Foreskin keratinocyte (primary cell): ENCODE data around the genes ZNF343, EBF4 and ATRN.

DNA sequence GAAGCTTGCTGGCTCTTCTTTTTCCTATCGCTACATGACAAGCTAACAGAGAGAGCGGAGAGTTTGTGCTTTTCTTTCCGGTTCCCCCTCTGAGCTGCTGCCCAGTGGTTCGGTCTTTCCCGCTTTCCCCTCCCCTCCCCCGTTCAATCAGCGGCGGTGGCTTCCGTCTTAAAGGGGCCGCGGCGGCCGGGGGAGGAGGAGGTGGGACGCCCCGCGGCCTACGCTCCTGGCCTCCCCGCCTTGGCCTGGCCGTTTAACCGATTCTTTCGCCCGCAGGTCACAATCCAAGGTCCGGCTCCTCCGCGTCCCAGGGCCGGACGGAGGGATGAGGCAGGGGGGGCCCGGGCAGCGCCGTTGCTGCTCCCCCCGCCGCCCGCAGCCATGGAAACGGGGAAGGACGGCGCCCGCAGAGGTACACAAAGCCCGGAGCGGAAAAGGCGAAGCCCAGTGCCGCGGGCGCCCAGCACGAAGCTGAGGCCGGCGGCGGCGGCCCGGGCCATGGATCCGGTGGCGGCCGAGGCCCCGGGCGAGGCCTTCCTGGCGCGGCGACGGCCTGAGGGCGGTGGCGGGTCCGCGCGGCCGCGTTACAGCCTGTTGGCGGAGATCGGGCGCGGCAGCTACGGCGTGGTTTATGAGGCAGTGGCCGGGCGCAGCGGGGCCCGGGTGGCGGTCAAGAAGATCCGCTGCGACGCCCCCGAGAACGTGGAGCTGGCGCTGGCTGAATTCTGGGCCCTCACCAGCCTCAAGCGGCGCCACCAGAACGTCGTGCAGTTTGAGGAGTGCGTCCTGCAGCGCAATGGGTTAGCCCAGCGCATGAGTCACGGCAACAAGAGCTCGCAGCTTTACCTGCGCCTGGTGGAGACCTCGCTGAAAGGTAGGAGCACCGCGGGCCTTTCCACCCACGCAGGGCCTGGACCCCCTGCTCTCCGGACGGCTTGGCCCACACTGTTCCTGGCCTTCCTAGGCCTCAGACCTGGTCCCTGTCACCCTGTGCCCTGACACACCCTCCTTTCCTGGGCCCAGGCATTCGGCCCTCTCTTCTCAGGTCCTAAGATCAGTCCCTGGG, 1.2 kb downstream of the STK35 start:
- RAMPAGE, total RNA, result no peak

DNA sequence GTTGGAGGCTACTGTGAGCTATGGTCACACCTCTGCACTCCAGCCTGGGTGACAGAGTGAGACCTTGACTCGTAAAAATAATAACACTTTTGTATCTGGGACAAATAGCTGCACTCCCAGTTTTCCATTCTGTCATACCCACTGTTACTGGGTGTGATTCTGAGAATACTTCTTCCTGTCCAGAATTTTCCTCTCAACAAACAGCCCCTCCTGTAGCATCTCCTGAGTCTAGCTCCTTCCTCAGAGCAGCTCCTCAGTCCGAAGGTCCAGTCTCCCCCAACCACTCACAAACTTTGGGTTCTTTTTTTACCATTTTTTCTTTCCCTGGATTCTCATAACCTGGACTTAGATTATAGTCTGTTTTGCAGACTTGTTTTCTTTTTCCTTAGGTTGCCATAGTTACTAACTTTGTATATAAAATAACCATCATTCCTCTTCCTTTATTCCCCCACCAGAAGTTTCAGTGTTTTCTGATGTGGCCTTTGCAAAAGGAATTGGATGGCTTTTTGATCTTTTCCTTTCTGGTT, 12.8 kb downstream of the STK35 start:
- RAMPAGE, total RNA, result no peak

DNA sequence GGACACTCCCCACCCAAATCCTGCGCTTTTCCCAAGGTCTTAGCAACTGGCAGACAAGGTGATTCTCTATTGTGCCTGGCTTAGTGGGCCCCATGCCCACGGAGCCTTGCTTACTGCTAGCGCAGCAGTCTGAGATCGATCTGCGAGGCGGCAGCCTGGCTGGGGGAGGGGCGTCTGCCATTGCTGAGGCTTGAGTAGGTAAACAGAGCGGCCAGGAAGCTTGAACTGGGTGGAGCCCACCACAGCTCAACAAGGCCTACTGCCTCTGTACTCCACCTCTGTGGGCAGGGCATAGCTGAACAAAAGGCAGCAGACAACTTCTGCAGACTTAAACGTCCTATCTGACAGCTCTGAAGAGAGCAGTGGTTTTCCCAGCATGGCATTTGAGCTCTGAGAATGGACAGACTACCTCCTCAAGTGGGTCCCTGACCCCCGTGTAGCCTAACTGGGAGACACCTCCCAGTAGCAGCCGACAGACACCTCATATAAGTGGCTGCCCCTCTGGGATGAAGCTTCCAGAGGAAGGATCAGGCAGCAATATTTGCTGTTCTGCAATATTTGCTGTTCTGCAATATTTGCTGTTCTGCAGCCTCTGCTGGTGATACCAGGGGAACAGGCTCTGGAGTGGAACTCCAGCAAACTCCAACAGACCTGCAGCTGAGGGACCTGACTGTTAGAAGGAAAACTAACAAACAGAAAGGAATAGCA, 30.9 kb upstream of the TGM3 start:
- RAMPAGE, total RNA, result no peak

GRCh38 chr20:2300170-2300689, 4.4 kb downstream of the TGM3 start:
- RAMPAGE, total RNA, result no peak

DNA sequence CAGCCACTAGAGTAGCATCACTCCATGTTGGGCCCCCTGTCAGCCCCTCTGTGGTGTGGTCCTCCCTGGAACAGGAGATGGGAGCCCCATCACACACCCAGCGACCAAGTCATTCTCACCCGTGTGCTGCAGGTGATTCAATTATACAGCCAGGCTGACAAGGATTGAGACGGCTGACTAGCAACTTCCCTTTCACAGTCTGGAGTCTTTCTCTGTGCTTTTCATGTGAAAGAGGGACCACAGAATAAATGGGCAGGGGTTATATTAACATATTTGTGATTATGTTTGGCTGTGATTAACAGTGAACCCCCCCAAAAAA, 6.3 kb downstream of the TGM3 start:
- RAMPAGE, total RNA, result no peak

DNA sequence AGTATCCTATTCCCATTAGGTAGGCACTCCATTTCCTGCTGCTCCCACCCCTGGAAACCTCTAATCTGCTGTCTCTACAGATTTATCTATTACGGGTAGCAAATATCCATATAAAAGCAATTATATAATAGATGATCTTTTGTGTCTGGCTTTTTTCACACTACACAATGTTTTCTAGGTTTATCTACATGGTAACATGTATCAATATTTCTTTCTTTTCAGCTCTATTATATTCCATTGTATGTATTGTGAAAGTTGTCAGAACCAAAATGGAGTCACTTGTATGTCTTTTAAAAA, 12.4 kb downstream of the SNRPB start:
- RAMPAGE, total RNA, result no peak

DNA sequence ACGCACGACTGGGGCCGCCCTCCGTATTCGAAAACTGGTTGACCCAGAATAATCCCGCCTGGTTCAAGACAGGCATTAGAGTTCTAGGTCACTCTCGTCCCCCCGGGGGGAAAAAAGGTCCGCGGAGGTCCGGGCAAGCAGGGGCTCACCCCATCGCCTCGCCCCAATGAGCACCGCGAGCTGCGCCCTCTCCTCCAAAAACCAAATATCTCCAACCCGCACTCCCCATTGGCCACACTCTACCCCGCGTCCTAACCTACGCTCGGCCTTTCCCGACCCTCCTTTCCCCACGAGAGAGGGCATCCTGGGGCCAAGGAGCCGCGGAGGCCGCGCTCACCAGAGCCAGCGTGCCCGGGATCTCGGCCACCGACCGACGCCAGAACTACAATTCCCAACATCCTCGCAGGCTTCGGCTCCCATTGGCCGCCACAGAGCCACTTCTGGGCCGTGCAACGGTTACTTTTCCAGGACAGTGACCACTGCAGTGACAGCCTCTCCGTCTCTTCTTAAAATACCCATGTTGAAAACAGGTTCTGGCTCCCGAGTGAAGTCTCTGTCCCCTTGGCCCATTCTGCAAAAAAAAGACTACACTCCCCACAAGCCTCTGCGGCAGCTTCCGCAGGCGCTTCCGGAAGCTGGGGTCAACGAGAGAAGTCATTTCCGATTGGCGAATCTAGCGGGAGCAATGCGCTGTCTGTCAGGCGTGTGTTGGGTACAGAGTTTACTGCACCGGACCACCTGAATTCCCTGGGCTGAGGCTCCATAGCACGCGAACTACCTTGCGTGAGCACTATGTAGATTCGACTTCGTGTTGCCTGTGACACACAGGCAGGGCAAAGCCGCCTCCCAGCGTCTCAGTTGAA, at the start of gene ZNF343:
TSS of gene ZNF343 (minus strand) at position 372 of the 863 bp plus-strand sequence.
- RAMPAGE, total RNA, result no peak

- RAMPAGE, total RNA, result no peak
Observed at GRCh38 chr20:2652758-2653801, 648 bp downstream of the NOP56 start.

GRCh38 chr20:2654632-2655774, 2.6 kb downstream of the NOP56 start:
- RAMPAGE, total RNA, result no peak

- RAMPAGE, total RNA, result no peak
Observed at GRCh38 chr20:2692459-2692905, at the start of gene EBF4. Gene EBF4, plus strand, starts transcription at chr20:2692780.

GRCh38 chr20:2798901-2799269, 1.5 kb downstream of the CPXM1 start:
- RAMPAGE, total RNA, result no peak

GRCh38 chr20:2838417-2839203, 1.8 kb downstream of the PCED1A start:
- RAMPAGE, total RNA, result no peak

- RAMPAGE, total RNA, result no peak
Observed at GRCh38 chr20:2871607-2872144, 1.6 kb upstream of the PTPRA start.

DNA sequence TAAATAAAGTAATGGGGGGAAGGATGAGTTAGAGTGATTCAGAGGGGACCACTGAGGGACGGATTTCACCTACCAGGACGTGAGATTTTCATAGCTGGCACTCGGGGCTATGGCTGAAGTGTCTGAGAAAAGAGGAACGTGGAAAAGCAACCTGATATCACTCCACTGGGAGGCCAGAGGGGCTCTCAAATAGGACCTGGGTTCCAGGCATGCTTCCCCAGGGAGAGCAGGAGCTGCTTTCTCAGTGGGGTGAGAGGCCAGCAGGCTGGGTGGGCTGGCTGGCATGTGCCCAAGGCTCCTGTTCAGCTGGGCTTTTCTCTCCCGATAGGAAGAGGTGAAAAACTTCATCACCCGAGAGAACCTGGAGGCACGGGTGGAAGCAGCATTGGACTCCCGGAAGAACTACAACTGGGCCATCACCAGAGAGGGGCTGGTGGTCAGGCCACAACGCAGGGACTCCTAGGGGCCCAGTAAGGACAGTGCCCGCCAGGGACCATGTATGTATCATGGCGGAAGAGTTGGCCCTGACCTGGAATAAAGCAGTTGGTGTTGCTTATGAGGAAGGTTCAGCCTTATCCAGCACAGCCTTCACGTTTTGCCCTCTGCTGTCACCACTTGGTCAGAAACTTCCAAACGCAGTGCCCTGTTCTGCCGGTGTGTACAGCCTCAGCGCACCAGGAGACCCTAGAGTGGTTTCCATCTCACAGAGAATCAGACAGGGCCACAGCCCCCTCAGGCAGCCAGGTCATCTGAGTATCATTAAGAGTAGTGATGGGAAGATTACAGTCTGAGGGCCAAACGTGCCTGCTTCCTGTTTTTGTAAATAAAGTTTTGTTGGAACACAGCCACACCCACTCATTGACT, 1.8 kb downstream of the MRPS26 start:
- RAMPAGE, total RNA, result no peak

- RAMPAGE, total RNA, result no peak
Observed at GRCh38 chr20:3157247-3157882, 2.3 kb downstream of the FASTKD5 start.

- RAMPAGE, total RNA, result no peak
Observed at GRCh38 chr20:3209879-3210369, 626 bp downstream of the ITPA start.

DNA sequence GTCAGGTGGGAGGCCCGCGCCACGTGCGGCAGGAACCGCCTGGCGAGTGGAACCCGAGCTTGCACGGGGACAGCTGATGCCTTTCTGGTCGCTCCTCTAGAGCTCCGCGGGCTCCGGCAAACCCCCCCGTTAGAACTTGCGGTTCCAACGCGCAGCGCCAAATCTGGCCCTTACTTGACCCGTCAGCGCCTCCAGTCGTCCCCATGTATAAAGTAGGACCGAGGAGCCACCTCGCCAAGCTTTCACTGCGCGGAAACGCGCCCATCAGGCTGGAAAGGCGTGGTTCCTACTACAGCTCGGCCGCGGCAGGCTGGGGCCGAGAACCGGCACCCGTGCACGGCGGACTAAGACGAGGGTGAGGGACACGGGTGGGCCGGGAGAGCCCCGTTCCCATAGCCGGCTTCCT, 9.7 kb upstream of the SLC4A11 start:
- RAMPAGE, total RNA, result no peak

DNA sequence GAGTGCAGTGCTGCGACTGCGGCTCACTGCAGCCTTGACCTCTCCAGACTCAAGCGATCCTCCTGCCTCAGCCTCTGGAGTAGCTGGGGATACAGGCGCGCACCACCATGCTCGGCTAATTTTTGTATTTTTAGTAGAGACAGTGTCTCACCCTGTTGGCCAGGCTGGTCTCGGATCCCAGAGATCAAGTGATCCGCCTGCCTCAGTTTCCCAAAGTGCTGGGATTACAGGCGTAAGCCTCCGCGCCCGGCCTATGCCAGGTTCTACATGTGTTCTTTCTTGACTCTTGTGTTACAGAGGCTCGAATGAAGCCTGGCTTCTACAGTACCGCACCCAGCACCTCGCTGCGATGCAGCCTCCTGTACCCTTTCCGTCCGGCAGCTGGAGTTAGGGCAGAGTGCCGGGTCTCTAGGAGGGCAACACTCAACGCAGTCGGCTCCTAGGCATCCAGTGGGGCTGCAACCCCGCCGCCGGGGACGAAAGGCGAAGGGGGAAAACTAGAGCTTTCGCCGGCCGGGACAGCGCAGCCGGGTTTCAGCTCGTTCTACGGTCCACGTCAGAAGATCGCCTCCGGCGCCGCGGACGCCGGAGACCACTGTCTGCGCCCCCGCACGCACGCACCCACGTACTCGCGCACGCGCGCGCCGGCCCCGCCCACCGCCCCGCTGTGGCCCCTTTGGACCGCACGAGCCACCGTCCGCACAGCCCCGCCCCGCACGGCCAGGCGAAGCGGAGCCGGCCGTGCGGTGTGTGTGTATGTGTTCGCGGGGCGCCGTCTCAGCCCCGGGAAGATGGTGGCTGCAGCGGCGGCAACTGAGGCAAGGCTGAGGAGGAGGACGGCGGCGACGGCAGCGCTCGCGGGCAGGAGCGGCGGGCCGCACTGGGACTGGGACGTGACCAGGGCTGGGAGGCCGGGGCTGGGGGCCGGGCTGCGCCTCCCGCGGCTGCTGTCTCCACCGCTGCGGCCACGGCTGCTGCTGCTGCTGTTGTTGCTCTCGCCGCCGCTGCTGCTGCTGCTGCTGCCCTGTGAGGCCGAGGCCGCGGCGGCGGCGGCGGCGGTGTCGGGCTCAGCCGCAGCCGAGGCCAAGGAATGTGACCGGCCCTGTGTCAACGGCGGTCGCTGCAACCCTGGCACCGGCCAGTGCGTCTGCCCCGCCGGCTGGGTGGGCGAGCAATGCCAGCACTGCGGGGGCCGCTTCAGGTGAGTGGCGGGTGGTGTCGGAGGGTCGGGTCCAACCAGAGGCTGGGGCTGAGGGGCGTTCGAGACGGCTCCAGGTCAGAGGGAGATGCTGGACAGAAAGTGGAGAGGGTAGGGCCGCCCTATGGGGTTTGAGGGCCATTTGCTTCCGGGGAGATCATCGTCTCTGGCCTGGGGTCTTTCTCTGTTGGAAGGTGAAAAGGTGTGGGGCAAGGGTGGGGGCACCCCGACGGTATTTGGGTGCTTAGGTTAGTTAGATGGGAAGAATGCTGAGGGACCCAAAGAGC, at the start of gene ATRN:
TSS of gene ATRN (plus strand) at position 702 of the 1,485 bp plus-strand sequence.
- RAMPAGE, total RNA, result no peak

- RAMPAGE, total RNA, result no peak
Observed at GRCh38 chr20:3749639-3750266, 17.3 kb downstream of the HSPA12B start.

GRCh38 chr20:3753283-3753655, 14.3 kb downstream of the ADISSP start:
- RAMPAGE, total RNA, result no peak